Measurements from ENCODE around the genes MAB21L4 and ANO7.

GRCh38 chr2:240558594-240559406, 1.0 kb upstream of the ANKMY1 start:
- PRO-cap, result no peak

GRCh38 chr2:240565211-240565370, 3.2 kb upstream of the RNPEPL1 start:
- PRO-cap, result no peak

GRCh38 chr2:240567014-240567454, 1.2 kb upstream of the RNPEPL1 start:
- PRO-cap, result no peak

- PRO-cap, result bidirectional peak, plus-strand start at chr2:240568223, minus-strand start at chr2:240568351
Measured at GRCh38 chr2:240567686-240568279, 501 bp upstream of the RNPEPL1 start.

DNA sequence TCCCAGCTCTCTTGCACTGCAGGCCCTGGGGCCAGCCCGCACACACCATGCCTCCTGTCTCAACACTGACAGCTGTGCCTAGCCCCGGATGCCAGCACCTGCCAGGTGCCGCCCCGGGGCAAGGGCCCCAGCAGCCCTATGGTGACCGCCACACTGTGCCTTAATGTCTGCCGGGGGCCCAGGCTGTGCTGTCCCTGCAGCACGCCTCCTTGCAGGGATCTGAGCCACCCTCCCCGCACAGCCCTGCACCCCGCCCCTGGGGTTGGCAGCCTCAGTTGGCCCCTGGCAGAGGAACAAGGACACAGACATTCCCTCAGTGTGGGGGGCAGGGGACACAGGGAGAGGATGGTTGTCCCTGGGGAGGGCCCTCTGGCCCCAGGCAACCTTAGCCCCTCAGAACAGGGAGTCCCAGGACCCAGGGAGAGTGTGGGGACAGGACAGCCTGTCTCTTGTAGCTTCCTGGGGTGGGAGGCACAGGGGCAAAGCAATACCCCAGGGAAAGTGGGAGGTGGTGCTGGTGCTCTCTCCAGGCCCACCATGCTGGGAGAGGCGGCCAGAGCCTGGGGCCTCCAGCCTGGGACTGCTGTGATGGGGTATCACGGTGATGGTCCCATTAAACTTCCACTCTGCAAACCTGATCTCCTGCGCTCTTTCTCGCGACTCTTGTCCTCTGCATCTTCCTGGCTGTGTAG, 8.3 kb upstream of the CAPN10 start:
- PRO-cap, result no peak

GRCh38 chr2:240781783-240782426, 38.1 kb downstream of the KIF1A start:
- PRO-cap, result no peak

- PRO-cap, result no peak
Measured at GRCh38 chr2:240889841-240890249, 6.1 kb downstream of the MAB21L4 start.

DNA sequence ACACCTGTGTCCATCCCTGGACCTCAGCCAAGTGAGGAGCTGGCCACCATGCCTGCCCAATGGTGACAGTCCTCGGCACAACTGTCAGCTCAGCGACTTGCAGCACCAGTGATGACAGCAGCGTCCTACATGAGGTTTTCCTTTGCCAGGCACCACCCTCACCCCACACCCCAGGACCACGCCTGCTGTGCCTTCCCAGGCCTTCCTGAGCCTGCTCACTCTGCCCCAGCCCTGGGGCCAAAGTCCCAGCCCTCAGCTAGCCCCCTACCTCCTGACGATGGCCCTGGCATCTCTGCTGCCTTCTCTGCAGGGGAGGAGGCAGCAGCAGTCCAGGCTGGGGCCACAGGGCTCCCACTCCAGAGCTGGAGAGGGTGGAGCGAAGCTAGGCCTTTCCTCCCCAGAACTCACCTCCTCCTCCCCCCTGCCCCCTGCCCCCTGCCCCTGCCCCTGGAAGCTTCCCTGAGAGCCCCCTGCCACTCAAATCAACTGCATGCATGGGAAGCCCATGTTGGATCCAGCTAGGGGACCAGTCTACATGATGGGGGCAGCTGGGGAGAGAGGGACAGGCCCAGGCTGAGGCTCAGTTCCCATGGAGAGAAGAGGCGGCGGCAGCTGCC, 3.9 kb downstream of the MAB21L4 start:
- PRO-cap, result no peak

GRCh38 chr2:240895839-240896538, at the start of gene MAB21L4:
Gene MAB21L4 (minus strand): TSS chr2:240896156.
- PRO-cap, result bidirectional peak, plus-strand start at chr2:240896292, minus-strand start at chr2:240896083

- PRO-cap, result no peak
Measured at GRCh38 chr2:240999549-240999814, 1.1 kb downstream of the SNED1 start.

DNA sequence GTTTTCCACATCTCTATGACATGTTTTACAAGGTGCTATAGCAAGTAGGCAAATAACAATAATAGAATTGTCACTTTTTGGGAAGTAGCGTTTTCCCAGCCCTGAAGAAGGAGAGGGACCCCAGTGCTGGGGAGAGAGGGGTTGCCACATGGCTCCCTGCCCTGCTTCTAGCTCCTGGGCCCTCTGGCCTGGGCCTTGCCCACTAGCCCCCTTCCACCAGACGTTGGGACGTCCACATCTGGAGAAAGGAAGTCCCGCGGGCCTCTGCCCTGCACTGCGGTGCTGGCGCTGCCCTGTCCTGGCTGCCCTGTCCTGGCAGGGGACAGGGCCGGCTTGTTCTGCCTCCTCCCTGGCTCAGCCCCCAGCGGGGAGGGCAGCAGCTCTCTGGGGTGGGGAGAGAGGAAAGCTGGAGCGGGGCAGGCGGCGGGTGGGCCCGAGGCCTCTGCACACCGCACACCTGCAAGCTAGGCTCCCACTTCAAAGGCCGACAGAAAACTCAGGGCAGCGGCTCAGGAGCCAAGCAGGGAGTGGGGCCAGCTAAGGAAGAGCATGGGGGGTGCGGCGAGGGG, 13.2 kb downstream of the SNED1 start:
- PRO-cap, result no peak

GRCh38 chr2:241049364-241050593, 51.4 kb downstream of the SNED1 start:
- PRO-cap, result no peak

- PRO-cap, result no peak
Measured at GRCh38 chr2:241053299-241054404, 48.4 kb downstream of the MTERF4 start.

DNA sequence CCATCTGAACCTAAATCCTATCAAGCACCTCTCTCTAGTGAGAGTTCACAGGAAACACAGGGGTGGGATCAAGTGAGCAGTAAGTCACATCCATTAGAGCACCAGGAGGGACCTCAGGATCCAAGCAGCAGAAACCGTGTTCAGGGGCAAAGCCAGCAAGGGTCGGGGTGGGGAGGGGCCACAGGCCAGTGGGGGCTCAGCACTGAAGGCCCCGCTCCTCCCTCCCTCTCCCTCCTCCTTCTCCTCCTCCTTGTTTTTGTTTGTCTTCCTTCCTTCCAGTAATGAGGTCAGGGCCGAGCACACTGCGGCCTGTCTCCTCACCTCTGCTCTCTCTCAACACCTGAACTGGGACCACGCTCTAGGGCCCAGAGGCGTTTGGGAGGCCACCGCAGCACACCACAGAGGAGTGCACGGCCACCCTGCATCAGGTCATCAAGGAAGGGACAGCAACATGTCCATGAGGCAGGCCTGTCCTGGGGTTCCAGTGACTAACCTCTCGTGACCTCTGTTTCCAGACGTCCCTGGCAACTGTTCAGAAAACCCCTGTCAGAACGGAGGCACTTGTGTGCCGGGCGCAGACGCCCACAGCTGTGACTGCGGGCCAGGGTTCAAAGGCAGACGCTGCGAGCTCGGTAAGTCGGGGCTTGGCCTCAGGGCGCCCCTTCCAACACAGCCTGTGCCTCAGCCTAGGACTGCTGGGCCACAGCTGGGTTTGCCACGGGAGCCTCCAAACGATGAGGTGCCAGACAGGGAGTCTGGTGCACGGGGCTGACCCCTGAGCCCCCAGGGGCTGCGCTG, 20.7 kb downstream of the MTERF4 start:
- PRO-cap, result no peak

- PRO-cap, result no peak
Measured at GRCh38 chr2:241188325-241188848, at the start of gene ANO7. Gene ANO7 (plus strand): TSS chr2:241188677.

DNA sequence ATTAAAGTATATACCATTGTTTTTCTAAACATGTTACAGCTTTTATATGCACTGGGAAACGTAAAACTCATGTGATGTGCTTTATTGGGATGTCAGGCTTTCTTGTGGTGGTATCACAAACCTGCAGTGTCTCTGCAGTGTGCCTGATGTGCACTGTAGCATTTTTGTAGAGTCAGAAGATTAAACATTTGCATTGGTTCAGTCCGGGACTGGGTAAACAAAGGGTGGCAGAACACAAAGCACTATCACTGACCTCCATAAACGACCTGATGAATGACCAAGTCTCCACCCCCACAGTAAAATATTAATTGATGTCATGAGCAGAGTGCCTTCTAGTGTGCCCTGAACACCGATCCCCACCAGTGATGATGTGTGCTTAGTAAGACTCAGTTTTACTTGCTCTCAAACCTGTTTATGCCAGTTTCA, 30.3 kb downstream of the HDLBP start:
- PRO-cap, result no peak

GRCh38 chr2:241316811-241317114, 1.0 kb downstream of the SEPTIN2 start:
- PRO-cap, result no peak

GRCh38 chr2:241334910-241335325, 19.2 kb downstream of the SEPTIN2 start:
- PRO-cap, result no peak

GRCh38 chr2:241561670-241562753, 3.5 kb downstream of the BOK start:
- PRO-cap, result no peak

DNA sequence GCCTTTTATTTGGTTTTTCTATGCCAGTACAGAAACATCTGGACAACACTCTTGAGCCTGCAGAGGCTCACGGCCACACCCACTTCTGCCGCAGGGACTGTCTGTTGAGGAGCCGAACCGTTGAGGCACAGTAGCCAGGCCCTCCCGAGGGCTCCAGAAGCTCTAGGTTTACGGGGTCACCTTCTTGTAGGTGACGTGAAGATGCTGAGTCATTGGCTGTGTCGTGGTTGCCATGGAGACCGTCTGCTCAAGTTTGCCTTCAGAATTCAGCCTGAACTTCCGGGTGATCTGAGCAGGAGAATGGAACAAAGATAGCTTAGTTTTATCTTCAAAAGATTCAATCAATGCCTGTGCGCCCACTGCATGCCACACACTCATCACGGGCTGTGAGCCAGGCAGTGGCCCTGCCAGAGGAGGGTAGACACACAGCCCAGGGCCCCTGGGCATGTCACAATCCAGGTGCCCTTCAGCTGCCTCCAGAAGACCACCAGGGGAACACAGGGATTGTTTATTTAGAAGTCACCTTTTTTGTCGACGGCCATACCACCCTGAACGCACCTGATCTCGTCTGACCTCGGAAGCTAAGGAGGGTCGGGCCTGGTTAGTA, 26.0 kb downstream of the BOK start:
- PRO-cap, result no peak

Measured in sternocleidomastoid (tissue), 1 donor.